ENCODE data around the genes OR2A14 and ARHGEF5.

GRCh38 chr7:143485003-143485406, 7.3 kb downstream of the TAS2R41 start:
- PRO-cap: no peak
- RRBS, 2 experiments: no CpG with 5 or more reads among the region's 2 CpGs

DNA sequence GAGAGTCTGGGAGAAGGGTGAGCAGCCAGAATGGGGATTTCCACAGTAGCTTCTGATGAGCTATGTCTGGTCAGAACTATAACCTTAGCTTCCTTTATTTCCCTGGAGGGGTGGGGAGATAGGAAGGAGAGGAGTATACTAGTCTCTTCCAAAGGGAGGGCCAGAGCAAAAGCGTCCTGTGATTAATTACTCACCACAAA, 41.8 kb downstream of the TAS2R41 start:
- PRO-cap: no peak
- RRBS, 2 experiments: no CpG with 5 or more reads among the region's 1 CpG

- PRO-cap: no peak
- RRBS, 2 experiments: no CpG with 5 or more reads among the region's 4 CpGs
Observed at GRCh38 chr7:144122904-144123474, at the start of gene OR2A14. Gene OR2A14 (plus strand): TSS chr7:144123176.

DNA sequence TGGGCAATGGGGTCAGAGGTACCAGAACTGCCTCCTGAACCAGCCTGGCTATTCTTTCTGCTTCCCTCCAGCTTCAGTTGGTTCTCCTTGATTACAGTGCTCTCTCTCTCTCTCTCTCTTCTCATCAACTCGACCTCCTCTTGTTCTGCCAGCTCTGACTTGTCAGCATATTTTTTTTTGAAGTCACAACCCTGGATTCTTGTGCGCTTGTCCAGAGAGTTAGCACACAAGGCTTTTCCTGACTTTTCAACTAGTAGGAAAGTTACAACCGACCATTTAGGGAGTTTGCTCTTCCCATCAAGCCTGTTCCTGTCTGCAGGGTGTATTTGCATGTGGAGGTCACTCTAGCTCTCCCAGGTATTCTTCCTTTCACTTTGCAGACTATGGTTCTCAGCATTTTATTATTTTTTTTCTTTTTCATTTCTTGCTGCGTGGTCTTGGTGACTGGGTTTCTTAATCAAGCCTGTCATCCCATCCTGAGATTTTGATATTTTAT, 2.4 kb upstream of the ARHGEF35 start:
- PRO-cap: no peak
- RRBS, 2 experiments: no CpG with 5 or more reads among the region's 4 CpGs

DNA sequence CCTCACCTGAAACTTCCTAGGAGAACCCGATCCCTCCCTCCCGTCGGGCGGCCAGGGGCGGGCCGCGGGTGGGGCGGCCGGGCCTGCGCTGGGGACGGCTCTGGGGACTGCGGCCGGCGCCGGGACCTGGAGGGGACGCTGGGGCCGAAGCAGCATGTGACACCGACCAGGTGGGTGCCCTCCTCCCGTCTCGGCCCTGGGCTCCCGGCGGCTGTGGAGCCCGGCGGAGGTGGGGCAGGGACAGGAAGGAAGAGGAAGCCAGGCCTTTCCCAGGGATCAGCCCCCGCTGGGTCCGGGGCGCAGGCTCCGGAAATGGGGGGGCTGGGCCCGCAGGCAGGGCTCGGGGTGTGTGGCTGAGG, at the start of gene ARHGEF5:
ARHGEF5 (plus strand) TSS at position 71 of the 359 bp plus-strand sequence.
- PRO-cap: no peak
- RRBS, 2 experiments: no CpG with 5 or more reads among the region's 30 CpGs

DNA sequence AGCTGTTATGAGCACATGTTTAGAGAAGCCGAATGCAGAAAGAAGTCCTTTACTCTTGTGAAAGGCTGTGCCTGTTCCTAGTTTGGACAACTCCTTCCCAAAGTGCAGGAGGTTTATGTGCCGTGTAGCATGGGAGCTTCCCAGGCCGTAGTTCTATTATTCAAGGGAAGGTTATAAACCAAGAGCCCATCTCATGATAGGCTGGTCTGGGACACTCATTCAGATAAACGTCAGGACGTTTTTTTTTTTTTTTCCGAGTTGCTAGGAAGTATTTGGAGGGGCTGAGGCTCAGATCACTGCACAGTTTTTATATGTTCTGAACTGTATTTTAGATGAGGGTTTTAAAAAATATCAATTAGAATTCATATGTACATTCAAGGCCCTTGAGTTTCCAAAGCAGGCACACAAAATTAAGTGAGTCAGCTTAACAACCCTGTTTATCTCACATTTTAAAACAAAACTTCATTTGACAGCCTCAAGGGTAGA, 593.0 kb upstream of the CNTNAP2 start:
- PRO-cap: no peak
- RRBS, 2 experiments: no CpG with 5 or more reads among the region's 6 CpGs

DNA sequence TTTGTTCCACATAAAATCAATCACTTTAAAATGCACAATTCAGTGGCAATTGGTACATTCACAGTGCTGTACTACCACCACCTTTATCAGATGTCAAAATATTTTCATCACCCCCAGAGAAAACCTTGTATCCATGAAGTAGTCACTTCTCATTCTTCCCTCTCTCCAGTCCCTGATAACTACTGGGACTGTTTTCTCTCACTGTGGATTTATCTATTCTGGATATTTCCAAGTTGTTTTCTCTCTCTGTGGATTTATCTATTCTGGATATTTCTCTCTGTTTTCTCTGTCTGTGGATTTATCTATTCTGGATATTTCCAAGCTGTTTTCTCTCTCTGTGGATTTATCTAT, 435.4 kb upstream of the CNTNAP2 start:
- PRO-cap: no peak

DNA sequence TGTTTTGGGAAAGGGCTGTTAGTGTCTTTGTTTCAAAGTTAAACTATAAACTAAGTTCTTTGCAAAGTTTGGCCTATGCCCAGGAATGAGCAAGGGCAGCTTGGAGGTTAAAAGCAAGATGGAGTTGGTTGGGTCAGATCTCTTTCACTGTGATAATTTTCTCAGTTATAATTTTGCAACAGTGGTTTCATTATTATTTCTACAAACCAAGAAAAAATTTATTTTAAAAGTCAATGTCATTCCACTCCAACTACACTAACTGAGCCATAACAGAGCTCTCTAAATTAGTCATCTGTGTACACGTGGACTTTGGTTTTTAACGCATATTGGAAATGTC, 143.3 kb upstream of the C7orf33 start:
- PRO-cap: no peak
- RRBS, 2 experiments: no CpG with 5 or more reads among the region's 2 CpGs

DNA sequence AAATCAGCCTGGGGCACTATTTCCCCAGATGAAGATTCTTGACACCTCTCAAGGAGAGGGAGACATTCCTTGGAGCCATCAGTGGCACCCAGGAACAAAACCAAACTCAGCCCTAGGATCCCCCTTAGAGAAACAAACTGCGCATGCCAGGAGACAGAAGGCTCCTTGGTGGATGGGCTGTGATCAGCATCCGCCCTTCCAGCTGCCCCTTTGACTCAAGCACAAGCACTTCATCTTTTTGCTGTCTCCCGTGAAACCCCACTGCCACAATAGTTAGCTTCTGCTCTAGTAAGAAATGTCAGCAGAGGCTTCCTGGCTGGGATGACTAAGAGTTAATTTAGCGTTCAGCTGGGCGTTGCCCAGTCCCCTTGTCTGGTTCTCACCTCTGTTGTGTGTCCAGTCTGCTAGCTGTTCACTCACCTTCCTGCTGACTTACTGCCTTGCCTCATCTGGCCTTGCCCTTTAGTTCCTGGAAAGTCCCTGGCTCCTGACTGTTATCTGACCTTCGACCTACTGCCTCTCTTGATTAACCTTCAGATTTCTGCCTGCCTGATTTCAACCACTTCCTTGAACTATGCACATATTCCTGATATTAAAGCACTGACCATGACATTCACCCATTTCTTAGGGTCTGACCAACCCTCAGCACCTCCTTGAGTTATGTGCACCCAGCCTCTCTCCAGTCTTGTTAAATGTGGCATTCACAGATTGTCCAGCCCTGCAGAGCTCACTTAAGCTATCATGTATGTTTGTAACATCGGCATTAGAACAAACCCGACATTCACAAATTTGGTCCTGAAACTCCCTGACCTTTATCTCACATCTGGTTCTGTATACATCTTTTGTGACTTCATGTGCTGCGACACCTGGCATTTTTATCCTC, 30.2 kb downstream of the C7orf33 start:
- PRO-cap: no peak
- RRBS, 2 experiments: no CpG with 5 or more reads among the region's 9 CpGs

GRCh38 chr7:148664282-148664685, 34.4 kb upstream of the CUL1 start:
- PRO-cap: no peak
- RRBS, 2 experiments: no CpG with 5 or more reads among the region's 6 CpGs

GRCh38 chr7:148700796-148701182, 2.1 kb downstream of the CUL1 start:
- PRO-cap: no peak
- RRBS, 2 experiments: no CpG with 5 or more reads among the region's 4 CpGs

- PRO-cap: no peak
- RRBS, 2 experiments: no CpG with 5 or more reads among the region's 6 CpGs
Observed at GRCh38 chr7:148772463-148773034, 73.8 kb downstream of the CUL1 start.

GRCh38 chr7:149181713-149182691, 13.3 kb upstream of the ZNF282 start:
- PRO-cap: no peak
- RRBS, 2 experiments: no CpG with 5 or more reads among the region's 7 CpGs

GRCh38 chr7:149228607-149229088, 10.8 kb upstream of the ZNF212 start:
- PRO-cap: no peak
- RRBS, 2 experiments: no CpG with 5 or more reads among the region's 3 CpGs

DNA sequence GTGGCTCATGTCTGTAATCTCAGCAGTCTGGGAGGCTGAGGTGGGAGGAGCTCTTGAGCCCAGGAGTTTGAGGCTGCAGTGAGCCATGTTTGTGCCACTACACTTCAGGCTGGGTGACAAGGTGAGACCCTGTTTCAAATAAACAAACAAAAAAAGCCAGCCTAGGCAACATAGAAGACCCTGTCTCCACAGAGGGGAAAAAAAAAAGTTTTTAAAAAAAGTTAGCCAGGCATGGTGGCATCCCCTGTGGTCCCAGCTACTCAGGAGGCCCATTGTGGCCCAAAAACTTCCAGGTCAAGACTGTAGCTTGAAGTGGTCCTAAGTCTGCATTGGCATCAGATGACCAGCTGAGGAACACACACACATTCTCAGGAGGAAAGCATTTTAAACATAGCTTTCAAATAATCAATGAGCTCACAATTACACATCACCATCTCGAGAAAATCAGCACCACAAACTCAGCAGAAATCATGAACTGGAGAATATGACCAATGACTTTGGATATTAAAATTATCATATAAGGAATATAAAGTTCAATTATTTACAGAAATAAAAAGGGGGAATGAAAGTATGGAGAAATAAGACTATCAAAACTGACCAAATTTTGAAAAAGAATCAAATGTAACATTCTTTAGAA, 17.7 kb downstream of the ZNF746 start:
- PRO-cap: no peak
- RRBS, 2 experiments: no CpG with 5 or more reads among the region's 1 CpG

- PRO-cap: no peak
- RRBS, 2 experiments: no CpG with 5 or more reads among the region's 7 CpGs
Observed at GRCh38 chr7:149717358-149718056, 2.8 kb downstream of the KRBA1 start.

DNA sequence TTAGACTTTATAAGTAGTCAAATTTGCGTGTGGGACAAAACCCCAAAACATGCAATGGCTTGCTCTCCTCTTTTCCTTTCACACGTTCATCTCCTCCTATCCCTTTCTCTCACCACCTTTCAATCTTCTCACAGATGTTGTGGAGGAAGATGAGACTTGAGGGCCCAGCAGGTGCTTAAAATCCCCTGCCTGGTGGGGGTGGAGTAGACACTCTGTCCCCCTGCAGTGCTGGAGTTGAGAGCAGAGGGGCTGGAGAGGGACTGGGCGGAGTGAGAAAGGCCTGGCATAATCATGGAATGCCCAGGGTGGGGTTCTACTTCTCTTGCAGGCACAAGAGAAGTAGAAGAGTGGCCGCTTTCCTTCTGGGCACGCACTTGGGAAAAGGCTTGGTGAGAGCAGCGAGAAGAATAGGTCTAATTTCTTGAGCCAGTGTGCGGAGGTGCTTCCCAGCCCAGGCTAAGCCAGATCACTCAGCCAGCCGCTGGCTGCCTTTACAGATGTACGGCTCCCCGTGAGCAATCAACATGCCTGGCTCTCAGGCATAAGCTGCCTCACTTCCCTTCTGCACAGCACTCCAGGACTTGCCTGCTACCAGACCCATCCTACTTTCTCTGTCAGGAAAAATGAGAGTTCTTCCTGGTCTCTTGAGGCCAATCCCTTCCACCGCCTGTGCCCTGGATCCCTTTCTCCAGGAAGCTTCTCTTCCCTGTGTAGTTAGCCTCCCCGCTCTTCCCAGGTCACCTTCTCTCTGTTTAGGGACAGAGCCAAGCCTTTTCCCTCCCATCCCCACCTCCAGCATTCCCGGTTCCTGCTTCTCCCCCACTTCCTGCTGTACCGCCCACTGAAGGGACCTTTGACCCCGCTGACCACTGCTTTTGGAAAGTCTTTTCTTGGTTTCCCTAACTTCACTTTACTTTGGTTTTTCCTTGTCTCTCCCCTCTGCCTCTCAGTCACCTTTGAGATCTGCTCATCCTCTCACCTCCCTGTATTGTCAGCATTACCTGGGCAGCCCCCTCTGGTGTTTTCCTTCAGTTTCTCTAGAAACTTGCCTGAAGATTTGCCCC, 1.0 kb upstream of the ACTR3C start:
- PRO-cap: no peak
- RRBS, 2 experiments: no CpG with 5 or more reads among the region's 15 CpGs

DNA sequence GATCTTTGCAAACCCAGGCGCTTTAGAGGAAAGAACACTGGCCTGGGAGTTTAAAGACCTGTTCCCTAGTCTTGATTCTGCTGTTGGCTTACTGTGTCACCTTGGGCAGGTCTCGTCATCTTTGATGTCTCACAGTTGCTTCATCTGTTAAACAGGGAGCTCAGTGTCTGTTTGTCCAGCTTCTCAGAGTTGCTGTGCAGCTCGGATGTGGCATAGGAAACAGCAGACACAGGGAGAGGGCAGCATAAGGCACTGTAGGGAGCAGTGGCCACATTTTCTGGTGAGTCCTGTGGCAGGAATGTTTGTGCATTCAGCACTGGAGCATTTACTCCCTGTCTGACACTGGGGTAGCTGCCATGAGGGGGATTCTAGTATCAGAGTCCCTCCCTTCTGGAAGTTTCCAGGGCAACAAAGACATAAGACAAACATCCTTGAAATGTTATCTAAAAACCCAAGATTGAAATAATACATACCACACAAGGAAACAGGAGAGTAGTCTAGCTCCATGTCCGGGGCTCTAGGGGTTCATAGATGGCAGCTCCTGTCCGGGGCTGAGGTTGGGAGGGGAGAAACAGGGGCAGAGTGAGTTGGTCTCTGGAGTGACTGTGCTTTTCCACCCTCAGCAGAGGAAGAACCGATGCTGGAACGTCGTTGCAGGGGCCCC, 2.1 kb downstream of the REPIN1 start:
- PRO-cap: no peak
- RRBS, 2 experiments: no CpG with 5 or more reads among the region's 8 CpGs

DNA sequence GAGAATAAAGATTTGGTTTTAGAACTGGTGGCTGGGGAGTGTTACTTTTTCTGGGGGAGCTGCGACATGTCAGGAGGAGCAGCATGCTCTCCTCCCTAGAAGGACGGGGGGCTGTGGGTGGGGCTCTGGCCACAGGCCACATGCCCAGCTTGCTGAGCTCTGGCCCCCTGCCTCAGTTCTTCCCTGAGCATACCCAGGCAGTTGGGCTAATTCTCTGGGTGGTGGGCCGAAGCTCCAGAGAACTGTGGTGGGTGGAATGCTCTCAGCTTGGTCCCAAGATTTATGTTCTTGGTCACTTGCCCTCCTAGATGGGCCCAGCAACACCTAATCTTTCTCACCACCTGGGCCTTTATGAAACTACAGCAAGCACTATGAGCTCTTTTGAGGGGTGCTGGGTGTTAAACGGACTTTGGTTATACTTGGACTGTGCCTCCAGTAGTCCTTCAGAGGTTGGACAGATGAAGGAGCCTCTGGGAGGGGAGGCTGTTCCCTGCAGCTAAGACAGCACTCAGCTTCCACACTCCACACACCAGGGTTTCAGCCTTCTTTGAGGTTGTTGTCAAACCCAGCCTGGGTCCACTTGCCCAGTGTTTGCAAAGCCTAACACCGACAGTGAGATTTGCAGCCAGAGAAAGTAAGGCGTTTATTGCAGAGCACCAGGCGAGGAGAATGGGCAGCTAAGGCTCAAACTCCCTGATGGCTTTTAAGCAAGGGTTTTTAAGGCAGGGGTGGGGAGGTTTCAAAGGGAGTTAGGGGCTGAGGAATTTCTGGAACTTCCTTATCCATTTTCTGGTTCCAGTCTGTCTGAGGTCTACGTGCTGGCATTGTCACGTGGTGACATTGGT, 4.9 kb upstream of the ZNF775 start:
- PRO-cap: no peak
- RRBS, 2 experiments: no CpG with 5 or more reads among the region's 9 CpGs

- PRO-cap: no peak
- RRBS, 2 experiments: no CpG with 5 or more reads among the region's 2 CpGs
Observed at GRCh38 chr7:150511087-150511435, 3.6 kb upstream of the GIMAP7 start.